ENCODE measurements around the genes TCF25 and TUBB3.

DNA sequence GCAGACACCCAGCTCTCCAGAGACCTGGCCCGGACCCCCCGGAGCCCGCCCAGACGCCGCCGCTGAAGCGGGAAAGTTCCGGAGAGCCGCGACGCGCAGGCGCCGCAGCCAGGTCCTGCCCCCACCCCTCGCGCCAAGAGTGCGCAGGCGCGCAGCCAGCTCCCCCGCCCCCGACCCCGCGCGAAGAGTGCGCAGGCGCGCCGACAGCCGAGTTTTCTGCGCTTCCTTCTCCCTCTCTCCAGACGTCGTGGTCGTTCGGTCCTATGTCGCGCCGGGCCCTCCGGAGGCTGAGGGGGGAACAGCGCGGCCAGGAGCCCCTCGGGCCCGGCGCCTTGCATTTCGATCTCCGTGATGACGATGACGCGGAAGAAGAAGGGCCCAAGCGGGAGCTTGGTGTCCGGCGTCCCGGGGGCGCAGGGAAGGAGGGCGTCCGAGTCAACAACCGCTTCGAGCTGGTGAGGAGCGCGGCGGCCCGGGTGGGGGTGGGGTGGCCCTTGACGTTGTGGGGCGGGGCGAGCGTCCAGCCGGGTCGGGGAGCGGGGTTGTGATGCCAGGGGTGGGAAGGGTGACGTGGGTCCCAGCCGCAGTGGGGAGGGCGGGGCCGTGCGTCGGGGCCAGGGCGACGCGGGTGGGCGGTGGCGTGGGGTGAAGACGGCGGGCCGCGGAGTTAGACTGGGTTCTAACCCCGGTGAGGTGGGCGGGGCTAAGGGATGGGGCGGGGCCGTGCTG, at the start of gene TCF25:
TCF25 (plus strand) TSS at position 188 of the 729 bp plus-strand sequence.
- PRO-cap: bidirectional peak, plus-strand start at position 241 of the sequence, minus-strand start at position 69 of the sequence; bidirectional peak, plus-strand start outside the sequence, minus-strand start at position 681 of the sequence

DNA sequence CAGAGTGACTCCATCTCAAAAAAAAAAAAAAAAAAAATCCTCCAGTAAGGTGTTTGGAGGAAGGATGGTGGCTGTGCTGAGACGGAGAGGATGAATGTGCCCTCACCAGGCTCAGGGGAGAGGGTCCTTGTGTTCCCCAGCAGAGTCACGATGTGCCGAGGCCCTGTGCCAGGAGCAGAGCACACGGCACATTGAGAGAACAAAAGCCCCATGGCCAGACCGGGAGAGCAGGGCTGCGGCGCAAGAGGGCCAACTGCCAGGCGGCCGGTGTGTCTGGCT, 9.1 kb upstream of the MC1R start:
- PRO-cap: no peak

GRCh38 chr16:89910142-89910723, 8.4 kb upstream of the MC1R start:
- PRO-cap: no peak

GRCh38 chr16:89921654-89922239, 1.4 kb upstream of the TUBB3 start:
- PRO-cap: bidirectional peak, plus-strand start at chr16:89921928, minus-strand start at chr16:89921767

DNA sequence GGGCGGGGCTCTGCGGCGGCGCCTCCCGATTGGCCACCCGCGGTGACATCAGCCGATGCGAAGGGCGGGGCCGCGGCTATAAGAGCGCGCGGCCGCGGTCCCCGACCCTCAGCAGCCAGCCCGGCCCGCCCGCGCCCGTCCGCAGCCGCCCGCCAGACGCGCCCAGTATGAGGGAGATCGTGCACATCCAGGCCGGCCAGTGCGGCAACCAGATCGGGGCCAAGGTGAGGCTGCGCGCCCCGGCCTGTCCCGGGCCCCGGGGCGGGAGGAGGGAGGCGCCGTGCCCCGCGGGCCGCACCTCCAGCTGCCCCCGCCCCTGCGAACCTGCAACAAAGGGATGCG, at the start of gene TUBB3:
TUBB3 (plus strand) TSS at position 108 of the 342 bp plus-strand sequence.
- PRO-cap: bidirectional peak, plus-strand start at position 111 of the sequence, minus-strand start outside the sequence

DNA sequence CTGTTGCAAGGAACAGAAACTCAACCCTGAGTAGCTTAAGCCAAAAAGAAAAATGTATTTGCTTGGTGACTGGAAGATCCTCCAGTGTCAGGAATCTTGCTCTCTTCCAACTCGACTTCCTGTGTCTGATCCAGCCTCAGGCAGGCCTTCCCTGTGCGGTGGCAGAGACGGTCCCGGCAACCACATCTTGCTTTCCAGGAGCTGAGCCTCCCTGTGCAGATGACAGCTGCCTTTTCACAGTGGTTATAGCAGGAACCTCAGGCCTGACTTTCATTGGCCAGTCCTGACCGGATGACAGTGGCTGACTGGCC, 9.3 kb downstream of the DEF8 start:
- PRO-cap: no peak

DNA sequence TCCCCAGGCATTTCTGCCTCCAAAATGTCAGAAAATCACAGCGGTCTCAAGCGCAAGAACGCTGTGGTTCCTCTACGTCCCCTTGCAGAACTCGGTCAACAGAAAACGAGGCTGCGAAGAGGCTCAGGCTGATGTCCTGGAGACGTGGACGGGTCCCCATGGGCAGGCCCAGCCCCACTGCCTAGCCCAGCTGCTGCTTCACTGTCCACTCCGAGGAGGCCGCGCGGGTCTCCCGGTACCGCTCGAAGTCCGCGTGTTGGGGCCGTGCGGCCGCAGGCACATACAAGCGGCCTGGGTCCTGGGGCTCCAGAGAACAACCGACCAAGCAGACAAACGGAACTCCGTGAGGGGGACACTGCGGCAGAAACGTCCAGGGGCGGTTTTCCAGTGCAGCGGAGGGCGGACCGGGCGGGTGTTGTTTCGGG, 23.4 kb downstream of the DEF8 start:
- PRO-cap: no peak

- PRO-cap: no peak
These were observed 25.0 kb upstream of the PRDM7 start for GRCh38 chr16:90101987-90102706.

All from ureter (tissue), 1 donor.